ENCODE data around the genes WFDC10A and ZNF335.

- RRBS, result no CpG with 5 or more reads among the region's 1 CpG
Observed at GRCh38 chr20:44969632-44969881, 3.2 kb downstream of the STK4 start.

DNA sequence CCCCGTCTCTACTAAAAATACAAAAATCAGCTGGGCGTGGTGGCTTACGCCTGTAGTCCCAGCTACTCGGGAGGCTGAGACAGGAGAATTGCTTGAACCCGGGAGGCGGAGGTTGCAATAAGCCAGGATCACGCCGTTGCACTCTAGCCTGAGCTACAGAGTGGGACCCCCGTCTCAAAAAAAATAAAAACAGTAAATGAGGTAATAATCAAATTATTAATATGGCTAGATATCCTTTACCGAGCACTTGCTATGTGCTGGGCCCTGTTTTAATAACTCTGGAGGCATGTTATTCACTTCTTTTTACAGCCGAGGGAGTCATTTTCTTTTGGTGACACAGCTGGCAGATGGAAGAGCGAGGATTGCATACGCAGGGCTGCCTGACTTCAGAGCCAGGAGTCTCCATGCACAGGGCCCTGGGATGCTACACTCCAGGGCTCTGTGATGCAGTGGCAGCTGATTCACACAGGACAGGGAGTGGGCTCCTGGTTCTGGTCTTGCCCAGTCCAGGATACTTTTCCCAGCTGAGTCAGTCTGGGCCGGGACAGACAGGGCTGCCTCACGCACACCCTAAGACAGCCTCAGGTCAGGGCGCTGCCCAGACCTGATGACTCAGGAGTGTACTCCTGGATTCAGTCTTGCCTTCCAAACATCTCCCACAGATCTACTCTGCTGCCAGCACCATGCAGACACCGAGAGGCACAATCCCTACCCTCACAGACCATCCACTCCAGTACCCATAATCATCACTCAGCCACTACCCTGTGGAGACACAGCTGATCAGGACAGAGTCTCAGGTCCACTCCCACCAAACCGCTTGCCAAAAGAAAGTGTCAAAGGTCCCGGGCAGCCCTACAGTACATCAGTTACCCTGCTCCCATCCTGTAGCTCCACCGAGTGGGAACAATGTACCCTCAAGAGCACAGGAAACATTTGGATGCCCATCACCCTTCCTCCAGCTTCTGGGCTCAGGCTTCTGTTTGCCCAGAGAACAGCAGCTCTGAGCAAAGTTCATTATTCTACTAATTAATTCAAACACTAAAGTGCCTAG is 11.7 kb downstream of the SDC4 start:
- RRBS, result no CpG with 5 or more reads among the region's 20 CpGs

- RRBS, result no CpG with 5 or more reads among the region's 8 CpGs
Observed at GRCh38 chr20:45344127-45344614, 4.1 kb downstream of the SDC4 start.

DNA sequence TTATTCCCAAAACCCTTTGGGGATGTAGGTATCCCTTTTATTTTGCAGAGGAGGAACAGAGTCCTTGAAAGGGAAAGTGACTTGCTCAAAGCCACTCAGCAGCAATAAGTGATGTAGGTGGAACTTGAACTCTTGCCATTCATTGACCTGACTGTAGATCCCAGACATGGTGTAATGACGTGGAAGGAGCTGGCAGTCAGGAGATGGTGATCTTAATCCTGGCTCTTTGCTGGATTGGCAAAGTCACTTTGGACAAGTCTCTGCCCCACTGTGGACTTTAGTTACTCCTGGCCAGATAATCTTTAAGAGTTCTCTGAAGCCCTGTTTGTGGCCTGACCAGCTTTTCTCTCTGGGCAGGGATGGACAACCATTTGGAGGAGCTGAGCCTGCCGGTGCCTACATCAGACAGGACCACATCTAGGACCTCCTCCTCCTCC is 1.5 kb downstream of the DBNDD2 start:
- RRBS, result no CpG with 5 or more reads among the region's 2 CpGs

GRCh38 chr20:45629487-45629795 is at the start of gene WFDC10A:
Gene WFDC10A, plus strand, starts transcription at chr20:45629739.
- RRBS, result no CpG with 5 or more reads among the region's 7 CpGs

DNA sequence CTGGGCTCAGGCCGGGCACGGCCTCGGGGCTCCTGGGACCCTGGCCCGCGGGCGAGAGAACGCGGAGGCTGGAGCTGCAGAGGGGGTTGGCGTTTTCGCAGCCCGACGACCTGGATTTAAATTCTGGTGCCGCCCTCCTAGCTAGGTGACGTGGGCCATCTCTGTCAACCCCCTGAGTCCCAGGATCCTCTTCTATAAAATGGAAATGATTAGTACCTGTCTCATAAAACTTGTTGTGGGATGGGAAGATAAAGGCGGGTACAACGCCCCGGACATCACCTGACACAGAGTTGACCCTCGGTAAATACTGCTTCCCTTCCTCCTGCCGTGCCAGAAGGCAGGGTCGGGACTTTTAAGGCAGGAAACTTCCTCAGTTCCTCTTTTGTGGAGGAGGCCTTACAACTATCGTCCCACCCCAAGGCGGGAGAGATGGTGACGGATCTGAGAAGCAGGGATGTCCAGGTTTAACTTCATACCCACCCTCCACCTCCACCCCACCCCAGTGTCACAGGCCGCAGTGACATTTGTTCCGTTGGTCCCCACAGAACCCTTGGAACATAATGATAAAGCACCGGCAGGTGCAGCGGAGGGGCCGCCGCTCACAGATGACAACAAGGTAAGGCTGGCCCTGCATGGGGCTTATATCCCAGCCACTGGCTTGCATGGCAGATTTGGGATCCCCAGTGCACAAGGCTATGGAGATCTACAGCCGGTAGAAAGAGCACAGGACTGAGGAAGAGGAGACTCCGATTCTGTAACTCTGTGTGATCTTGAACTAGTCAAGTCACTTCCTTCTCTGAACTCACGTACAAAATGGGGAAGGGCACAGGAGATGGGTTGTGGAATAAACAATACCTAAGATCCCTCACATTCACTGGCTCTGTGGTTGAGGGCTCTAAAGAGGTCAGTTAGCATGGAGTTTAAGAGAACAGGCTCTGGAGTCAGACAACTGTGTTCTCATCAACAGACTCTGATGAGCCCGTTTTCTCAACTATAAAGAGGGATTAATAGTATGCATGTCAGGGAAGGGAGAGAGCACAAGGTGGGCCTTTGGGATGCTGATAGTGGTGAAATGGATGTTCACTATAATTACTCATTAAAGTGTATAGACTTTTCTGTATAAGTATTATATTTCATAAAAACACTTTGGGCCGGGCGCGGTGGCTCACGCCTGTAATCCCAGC is 770 bp downstream of the DNTTIP1 start:
- RRBS, result no CpG with 5 or more reads among the region's 37 CpGs

DNA sequence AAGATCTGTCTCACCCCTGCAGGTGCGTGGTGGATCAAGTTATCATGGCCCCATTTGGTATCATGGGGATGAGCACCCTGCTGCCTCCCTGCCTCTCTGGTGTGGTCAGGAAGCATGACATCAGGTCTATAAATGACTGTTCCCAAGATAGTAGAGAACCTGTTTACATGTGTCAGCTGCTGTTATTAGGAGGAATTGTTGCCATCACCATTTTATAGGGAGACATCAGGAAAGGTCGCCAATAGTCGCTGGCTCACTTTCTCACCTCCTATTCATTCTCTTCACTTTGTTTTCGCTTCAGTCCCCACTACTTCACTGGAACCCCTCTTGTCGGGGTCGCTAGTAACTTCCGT is 4.7 kb downstream of the DNTTIP1 start:
- RRBS, result no CpG with 5 or more reads among the region's 7 CpGs

DNA sequence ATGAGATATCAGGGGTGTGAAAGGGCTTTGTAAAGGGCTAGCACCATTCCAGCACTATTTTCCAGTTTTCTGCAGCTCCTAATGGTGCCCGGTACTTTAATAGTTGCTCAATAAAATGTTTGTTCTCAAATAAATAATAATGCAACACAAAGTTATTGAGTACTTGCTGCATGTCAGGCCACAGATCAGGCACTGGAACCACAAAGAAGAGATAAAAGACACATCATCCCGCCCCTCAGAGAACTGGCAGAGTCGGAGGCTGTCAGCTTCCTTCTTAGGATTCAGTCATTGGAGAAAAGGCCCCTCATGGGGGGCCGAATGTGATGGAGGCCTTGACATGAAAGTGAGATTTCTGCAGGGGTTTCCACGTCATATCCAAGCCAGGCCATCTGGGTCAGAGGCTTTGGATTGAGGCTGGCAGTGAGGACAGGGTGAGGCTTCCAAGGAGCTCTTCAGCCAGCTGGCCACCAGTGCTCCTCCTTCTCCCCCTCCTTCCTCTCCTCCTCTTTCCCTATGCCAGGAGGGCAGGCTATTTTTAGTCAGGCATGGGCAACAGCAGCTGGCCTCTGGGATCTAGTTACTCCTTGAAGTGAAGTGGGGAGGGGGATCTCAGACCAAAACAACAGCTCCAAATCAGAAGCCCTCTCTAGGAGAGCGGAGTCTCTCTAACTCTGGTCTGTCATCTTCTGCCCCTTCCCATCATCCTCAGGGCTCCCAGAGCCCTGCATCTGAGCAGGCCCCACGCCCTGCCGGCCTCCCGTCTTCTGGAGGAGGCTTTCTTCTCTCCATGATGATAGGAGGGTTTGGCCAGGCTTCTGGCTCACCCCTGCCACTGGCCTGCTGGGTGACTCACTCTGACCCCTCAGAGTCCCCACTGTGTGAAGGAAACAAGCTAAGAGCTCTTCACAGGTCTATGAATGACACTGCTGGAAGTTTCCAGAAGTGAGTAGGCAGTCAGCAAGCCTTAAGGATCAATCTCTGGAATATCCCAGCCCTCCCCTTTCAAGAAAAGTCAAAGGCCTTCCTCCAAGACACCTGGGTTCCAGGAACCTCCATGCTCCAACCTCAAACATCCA is 695 bp downstream of the TNNC2 start:
- RRBS, result no CpG with 5 or more reads among the region's 9 CpGs

DNA sequence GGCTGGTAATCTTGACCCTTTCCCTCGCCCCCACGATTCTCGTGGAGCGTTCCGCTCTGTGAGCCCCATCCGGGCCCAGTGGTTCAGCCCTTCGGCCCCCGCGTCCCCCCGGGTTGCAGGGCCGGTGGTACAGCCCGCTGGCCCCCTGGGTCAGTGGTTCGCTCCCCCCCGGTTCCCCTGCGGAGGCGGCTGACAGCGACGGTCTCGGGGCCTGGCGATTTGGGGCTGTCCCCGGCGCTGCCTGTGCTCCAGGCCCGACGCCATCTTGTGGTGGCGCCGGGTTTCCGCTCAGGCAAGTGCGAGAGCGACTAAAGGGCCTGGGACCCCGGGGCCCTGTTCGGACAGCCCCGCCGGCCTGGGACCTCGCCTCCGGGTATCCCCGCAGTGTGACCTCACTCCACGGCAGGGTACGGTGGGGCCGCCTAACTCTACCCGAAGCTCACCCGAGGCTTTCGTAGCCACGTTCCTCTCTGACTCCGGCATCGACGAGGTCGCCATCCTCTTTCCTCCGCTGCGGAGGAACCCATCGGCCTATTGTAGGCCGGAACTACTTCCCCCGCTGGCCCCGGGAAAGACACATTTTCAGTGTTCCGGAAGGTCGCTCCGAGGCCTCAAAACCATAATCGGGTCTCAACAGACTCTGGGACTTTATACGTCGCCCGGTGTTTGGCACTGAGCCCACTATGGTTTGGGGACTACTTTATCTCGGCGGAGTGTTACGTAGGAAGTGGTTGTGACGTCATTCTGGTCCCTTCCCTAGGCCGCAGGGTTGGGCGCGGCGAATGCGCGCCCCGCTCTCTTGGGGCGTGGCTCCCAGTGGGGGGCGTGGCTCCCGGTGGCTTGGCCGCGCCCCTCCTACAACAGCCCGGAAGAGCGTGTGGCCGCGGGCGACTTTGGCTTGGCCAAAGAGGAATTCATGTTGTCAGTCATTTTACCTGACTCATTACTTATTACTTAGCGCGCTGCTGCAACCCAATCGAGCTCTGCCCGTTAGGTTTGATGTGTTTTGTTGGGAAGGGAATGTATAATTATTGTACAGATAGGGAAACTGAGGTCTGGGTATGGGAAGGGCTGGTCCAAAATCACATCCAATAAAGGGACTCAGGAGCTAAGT is at the start of gene ZNF335:
ZNF335 (minus strand) TSS at position 525 of the 1,114 bp plus-strand sequence.
- RRBS, result under 1% methylated on average over 49 of the region's 85 CpGs

DNA sequence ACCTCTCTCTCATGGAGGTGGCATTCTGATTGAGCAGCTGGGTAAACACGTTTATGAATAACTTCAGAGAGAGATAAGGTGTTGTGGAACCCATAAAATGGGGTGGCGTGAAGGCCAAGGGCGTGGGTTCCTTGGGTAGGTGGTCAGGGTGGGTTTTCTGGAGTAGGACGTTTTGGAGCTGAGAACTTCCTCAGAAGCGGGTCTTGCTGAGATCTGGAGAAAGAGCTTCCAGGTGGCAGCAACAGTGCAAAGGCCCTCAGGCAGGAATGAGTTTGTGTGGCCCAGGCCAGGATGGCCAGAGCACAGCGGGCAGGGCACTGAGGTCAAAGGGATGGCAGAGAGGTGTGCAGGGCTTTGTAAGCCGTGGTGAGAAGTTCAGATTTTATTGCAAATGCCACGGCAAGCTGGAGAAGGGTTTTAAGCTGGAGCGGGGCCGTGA is 993 bp downstream of the SLC2A10 start:
- RRBS, result no CpG with 5 or more reads among the region's 10 CpGs

DNA sequence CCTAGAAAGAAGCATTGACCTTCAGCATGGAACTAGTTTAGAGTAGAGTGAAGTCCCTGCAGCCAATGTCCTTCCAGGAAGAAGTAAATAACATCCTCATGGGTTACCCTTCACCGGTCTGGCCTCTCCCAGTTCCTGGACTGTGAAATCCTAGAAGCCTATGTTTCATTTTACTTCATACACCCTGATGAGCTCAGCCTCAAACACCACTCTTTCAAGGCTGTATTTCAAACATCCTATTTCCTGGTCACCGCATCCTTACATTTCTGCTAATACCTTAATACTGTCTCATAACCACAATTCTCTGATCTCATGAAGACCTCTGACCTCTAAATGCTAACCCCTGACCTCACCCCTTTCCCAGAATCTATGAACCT is 30.0 kb downstream of the SLC2A10 start:
- RRBS, result no CpG with 5 or more reads among the region's 2 CpGs

DNA sequence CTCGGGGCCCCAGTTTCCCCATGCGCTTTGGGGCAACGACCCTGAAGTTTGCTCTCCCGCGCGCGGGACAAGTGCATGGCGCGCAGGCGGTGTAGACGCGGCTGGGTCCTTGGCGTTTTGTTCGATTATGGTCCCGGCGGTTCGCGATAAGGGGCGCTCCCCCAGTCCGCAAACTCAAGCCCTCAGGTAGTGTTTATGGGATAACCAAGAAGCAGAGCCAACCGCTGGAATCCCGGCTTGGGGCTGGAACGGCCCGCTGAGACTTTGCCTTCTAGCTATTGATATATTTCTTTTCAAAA is 519 bp downstream of the EYA2 start:
- RRBS, result 55% methylated on average over 10 of the region's 24 CpGs

- RRBS, result no CpG with 5 or more reads among the region's 20 CpGs
Observed at GRCh38 chr20:46965449-46966201, 71.0 kb downstream of the EYA2 start.

DNA sequence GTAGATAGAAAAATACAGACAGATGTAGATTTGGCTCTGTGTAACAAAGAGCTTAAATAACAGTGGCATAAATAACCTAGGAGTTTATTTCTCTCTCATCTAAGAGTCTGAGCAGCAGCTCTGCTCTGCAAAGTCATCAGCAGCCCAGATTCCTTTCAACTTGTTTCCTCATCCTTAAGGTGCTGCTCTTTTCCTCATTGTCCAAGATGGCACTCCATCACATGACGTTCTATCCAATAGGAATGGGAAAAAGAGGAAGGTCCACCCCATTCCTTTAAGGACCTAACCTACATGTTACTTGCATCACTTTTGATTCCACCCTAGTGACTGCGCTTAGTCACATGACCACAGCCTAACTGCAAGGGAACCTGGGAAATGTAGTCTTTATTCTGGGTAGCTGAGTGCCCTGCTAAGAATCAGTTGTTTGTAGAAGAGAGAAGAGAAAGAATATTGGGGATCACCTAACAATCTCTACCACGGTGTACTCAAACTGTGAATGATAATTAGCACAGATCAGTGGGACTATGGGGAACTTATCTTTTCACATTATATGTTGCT is 76.6 kb downstream of the EYA2 start:
- RRBS, result no CpG with 5 or more reads among the region's 3 CpGs

- RRBS, result no CpG with 5 or more reads among the region's 10 CpGs
Observed at GRCh38 chr20:47256577-47257365, 99.7 kb downstream of the ZMYND8 start.

GRCh38 chr20:47274323-47275074 is 82.0 kb downstream of the ZMYND8 start:
- RRBS, result no CpG with 5 or more reads among the region's 5 CpGs

DNA sequence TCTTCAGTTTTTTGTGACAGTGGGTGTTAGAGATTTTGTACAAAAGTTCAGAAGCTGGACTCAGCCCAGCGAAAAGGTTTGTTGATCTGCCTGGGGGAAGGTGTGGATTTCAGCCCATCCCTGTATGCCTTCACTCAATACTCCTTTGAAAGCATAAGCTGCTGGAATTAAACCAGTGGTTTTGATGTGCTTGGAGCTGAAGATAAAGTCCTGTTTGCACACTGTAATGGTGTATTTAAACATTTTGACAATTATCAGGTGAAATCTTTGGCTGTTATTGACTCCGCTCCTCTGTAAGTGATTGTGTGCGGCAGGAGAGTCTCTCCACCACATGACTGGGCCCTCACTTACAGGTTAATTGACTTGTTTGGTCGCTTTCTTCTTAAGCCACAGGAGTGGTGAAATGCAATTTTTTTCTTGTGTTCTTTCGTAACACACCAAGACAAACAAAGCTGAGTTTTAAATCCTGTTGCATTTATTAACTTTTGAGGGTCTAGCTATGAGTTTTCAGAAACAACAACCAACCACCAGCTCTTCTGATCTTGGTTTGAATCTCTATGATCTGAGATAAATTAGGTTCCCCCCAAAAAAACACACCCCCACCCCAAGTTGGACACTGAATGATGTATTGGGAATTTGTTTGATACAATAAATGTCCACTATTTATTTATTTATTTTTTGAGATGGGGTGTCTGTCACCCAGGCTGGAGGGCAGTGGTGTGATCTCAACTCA is 46.4 kb upstream of the NCOA3 start:
- RRBS, result no CpG with 5 or more reads among the region's 5 CpGs

- RRBS, result no CpG with 5 or more reads among the region's 10 CpGs
Observed at GRCh38 chr20:47805784-47806199, 20.5 kb upstream of the SULF2 start.

GRCh38 chr20:47973370-47974059 is 188.2 kb upstream of the SULF2 start:
- RRBS, result no CpG with 5 or more reads among the region's 29 CpGs

DNA sequence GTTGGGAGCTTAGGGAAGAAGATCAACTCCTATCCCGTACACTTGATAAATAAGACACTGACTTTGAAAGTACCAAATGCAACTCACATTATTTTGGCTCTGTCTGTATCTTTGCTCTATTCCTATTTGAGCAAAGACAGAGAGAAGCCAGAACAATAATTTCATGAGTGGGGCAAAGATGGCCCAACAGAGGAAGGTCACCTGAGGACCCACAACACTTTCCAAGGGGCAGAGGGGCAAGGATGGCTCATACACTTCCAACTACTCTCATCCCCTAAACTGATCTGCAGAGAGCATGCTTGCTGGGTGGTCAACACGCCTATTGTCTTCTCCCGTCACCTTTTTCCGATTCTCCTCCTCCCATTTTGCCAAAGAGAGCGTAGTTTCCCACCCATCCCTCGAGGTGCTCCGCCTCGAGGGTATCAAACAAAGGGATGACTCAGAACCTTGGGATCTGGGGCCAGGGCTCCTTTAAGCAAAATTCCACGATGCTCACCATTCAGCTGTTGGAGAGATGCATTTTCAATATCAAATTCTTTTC is 507.4 kb upstream of the SULF2 start:
- RRBS, result no CpG with 5 or more reads among the region's 9 CpGs